Vagina (tissue), 1 donor: ENCODE results near the gene ZNF10.

GRCh38 chr12:133082876-133083563 is 2.3 kb downstream of the ZNF140 start:
- PRO-cap, result no peak
- RAMPAGE, long total RNA, result start-site peak on the plus strand at chr12:133083042-133083219, 11 reads; start-site peak on the plus strand at chr12:133083455-133083535, 19 reads

DNA sequence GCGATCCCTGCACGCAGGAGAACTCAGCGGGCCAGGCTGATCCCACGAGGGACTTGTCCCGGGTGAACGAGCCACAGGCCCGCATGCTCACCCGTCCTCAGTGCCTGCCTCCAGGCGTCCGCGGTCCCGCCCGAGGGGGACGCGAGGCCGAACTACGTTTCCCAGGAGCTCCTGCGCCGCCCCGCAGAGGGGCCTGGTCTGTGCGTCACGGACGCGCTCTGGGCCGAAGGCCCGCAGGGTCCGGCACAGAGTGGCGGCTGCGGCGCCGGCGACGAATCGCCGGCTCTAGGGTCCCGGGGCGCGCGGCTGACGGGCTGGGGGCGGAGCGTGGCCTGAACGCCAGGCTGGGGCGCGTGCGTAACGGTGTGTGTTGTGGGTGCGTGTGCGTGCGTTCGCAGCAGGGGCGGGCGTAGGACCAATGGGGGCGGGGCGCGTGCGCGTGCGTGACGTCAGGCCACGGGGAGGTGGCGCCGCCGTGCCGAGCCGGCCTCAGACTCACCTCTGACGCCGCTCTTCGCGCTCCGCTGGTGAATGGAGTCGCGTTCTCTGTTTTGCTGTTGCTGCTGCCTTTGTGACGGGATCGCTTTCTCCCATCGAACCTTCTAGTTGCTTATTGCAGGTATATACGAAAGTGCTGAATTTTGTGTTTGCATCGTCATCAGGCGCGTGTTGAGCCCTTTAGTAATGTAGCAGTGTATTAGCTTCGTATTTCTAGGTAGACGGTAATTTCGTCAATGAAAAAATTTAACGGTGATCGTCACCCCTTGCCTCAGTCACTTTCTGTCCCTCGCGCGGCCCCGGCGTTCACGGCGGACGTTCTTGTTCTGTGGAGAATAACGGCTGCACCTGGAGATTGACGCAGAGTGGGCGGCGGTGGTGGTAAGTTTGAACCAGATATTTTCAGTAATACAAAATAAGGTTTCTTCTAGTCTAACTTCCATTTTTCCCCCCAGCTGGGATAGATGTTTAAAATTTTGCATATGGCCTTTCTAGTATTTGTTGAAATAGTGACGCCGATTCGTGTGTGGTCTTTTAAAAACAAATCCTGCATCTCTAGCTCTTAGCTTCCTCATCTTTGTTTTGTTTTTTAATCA is at the start of gene ZNF10:
ZNF10 (plus strand) TSS at position 492 of the 1,094 bp plus-strand sequence.
- PRO-cap, result bidirectional peak, plus-strand start at position 226 of the sequence, minus-strand start at position 120 of the sequence; bidirectional peak, plus-strand start at position 246 of the sequence, minus-strand start at position 287 of the sequence; bidirectional peak, plus-strand start at position 492 of the sequence, minus-strand start at position 420 of the sequence
- RAMPAGE, long total RNA, result start-site peak on the minus strand centred at position 128 of the sequence, 34 bp wide, 107 reads; start-site peak on the minus strand centred at position 302 of the sequence, 14 bp wide, 25 reads; start-site peak on the plus strand centred at position 510 of the sequence, 36 bp wide, 38 reads